Smooth muscle cell (in vitro differentiated cells): ENCODE data around the genes LGI4, RBM42 and KIRREL2.

DNA sequence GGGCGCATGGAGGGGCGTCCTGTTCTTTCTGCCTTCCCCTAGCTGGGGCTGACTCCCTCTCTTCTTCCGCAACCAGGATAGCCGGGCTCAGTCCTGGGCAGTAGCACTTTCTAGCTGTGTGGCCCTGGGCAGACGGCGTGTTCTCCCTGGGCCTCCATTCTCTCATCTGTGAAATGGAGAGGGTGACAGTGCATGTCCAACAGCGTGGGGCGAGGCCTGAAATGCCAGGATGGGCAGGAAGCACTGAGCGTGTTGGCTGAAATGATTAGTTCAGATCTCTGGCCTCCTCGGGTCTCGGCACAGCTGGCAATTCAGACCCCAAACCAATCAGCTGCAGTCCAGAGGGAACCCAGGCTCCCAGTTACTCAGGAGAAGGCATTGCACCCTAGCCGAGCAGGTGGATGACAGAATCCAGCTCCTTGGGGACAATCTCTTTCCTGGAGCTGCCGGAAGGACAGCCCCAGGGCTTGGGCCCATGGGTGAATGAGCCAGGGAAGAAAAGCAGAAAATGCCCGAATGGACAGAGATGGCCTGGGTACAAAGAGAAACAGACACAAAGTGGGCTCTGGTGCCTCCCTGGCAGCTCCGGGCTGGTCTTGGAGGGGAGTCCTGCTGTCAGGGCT lies 1.9 kb downstream of the HPN start:
- RAMPAGE, long total RNA, result no peak

DNA sequence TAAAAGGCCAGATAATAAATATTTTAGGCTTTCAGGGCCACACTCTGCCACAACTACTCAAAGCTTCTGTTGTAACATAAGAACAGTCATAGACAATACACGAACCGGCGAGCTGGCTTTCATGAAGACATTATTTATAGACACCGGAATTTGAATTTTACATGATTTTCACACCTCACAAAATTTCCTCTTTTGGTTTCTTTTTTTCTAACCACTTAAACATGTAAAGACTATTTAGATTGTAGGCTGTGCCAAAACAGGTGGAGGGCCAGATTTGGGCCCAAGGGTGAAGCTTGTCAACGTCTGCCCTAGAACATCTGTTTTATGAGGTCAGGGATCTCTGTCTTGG lies 29.7 kb upstream of the FXYD3 start:
- RAMPAGE, long total RNA, result no peak

GRCh38 chr19:35109399-35110068 lies 6.1 kb upstream of the FXYD3 start:
- RAMPAGE, long total RNA, result no peak

GRCh38 chr19:35119114-35119692 lies 3.6 kb downstream of the FXYD3 start:
- RAMPAGE, long total RNA, result no peak

GRCh38 chr19:35134472-35135627 lies at the start of gene LGI4:
LGI4 (minus strand) TSS chr19:35135059.
- RAMPAGE, long total RNA, result no peak

- RAMPAGE, long total RNA, result no peak
These were observed 2.4 kb upstream of the FXYD5 start for GRCh38 chr19:35152004-35152572.

DNA sequence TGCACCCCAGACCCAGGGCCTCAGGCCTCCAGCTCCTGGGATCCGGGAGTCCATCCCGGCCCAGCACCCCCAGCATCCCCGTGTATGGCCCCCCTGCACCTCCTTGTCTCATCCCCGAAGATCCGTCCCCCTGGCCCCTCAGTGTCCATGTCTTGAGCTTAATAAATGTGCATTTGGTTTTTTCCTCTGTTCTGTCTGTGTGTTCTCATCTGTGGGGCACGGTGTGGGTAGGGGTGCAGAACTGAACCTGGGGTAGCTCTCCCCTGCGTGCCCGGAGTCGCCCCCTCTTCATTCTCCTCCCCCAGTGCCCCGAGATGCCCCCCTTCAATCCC lies 455 bp upstream of the FXYD5 start:
- RAMPAGE, long total RNA, result no peak

GRCh38 chr19:35166226-35167414 lies 12.1 kb downstream of the FXYD5 start:
- RAMPAGE, long total RNA, result no peak

DNA sequence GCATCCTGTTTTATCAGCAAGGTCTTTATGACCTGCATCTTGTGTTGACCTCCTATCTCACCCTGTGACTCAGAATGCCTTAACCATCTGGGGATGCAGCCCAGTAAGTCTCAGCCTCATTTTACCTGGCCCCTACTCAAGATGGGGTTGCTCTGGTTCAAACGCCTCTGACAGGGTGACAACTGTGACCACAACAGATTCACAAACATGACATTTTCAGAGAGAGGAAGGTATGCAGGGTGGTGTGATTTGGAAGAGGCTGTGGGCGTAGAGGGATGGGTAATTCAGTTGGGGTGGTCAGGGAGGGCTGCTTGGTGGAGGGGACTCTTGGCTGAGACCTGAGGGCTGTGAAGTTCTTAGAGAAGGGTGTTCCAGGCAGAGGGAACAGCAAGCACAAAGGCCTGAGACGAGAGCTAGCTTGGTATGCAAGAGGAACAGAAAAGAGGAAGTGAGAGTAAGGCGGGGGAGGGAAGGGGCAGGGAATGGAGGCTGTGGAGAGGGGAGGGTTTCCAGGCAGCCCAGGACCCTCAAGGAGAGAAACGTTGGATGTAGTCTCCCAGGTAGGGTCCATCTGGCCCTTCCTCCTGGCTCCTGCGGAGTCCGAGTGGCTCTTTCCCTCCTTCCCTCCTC lies 23.4 kb downstream of the FAM187B start:
- RAMPAGE, long total RNA, result no peak

GRCh38 chr19:35249424-35249885 lies 653 bp downstream of the LSR start:
- RAMPAGE, long total RNA, result no peak

DNA sequence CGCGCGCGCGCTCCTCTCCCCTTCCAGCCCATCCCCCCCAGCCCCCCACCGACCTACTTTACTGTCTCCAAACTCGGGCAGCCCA lies 687 bp upstream of the USF2 start:
- RAMPAGE, long total RNA, result no peak

GRCh38 chr19:35269189-35270217 lies 741 bp downstream of the USF2 start:
- RAMPAGE, long total RNA, result no peak

GRCh38 chr19:35462403-35463142 lies 14.5 kb downstream of the FFAR2 start:
- RAMPAGE, long total RNA, result no peak

GRCh38 chr19:35536760-35537203 lies 3.5 kb downstream of the GAPDHS start:
- RAMPAGE, long total RNA, result no peak

- RAMPAGE, long total RNA, result start-site peak on the plus strand at chr19:35629035-35629095, 560 and 353 reads in 2 replicates
These were observed at the start of gene RBM42 for GRCh38 chr19:35628223-35629366. RBM42 (plus strand) TSS chr19:35629036.

GRCh38 chr19:35672970-35673847 lies 6.9 kb downstream of the UPK1A start:
- RAMPAGE, long total RNA, result no peak

- RAMPAGE, long total RNA, result no peak
These were observed 787 bp downstream of the PSENEN start for GRCh38 chr19:35746316-35746559.

DNA sequence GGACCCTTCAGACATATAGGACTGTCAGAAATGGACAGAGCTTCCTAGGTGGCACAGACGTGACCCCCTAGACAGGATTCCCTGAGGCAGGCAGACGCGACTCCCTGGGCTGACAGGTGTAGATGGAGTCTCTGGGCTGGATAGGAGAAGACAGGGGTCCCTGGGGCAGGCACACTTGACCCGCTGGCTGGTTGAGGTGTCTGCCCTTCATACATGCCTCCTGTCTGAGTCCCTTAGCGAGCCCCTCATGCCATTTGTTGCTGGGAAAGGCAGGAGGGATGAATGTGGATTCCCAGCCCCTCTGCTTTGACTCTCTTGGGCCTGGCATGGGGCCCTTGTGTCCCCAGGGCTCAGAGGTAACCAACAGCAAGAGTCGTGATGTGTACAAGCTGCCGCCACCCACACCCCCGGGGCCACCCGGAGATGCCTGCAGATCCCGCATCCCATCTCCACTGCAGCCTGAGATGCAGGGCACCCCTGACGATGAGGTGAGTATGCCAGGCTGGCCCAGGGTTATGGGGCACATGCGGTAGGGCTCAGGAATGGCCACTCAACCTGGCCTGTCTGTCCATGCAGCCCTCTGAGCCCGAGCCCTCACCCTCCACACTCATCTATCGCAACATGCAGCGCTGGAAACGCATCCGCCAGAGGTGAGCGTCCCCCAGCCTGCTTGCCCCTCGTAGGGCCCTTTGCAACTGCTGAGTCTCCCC lies 3.0 kb downstream of the HSPB6 start:
- RAMPAGE, long total RNA, result no peak

DNA sequence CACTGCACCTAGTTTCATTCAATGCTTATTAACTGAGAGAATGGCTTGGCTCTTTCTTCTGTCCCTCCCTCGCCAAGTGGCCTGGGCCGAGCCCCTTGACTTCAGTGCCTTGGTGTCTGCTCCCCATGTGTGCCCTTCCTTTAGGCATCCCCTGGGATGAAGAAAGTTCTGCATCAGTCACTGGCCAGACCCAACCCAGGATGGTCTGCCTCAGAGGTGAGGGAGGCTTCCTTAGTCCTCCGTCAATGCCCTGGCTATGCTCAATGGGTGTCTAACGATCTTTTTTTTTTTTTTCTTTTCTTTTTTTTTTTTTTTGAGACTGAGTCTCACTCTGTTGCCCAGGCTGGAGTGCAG lies 13.7 kb downstream of the PRODH2 start:
- RAMPAGE, long total RNA, result no peak

DNA sequence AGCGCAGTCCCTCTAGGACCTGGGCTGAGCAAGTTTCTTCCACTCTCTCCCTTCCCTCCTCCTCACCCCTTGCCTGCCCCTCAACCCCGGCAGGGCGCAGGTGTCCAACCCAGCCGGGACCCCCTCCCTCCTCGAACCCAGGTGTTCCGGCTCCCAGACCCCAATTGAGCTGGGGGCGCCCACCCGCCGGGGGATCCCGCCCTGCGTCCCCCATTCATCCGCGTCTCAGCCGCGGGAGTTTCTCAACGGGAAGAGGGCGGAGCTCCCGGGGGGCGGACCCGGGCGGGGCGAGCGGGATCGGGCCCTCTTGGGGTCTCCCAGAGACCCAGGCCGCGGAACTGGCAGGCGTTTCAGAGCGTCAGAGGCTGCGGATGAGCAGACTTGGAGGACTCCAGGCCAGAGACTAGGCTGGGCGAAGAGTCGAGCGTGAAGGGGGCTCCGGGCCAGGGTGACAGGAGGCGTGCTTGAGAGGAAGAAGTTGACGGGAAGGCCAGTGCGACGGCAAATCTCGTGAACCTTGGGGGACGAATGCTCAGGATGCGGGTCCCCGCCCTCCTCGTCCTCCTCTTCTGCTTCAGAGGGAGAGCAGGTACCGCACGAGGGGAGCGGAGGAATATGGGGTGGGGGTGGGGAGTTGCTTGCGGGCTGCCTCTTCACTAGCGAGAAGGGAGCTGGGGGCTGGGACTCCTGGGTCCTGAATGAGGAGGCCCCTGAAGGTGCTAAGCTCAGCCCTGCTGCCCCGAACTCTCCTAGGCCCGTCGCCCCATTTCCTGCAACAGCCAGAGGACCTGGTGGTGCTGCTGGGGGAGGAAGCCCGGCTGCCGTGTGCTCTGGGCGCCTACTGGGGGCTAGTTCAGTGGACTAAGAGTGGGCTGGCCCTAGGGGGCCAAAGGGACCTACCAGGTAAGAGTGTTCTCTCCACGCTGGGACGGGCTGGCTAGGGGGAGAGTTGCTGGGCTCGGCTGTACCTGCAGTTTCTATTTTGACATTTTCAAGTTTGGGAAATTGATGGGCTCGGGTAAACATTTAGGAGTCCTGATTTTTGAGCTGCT lies at the start of gene KIRREL2:
KIRREL2 (plus strand) TSS at position 320 of the 1,052 bp plus-strand sequence.
- RAMPAGE, long total RNA, result no peak